ENCODE measurements around the genes NEFH, MTMR3, CASTOR1 and MTFP1.

GRCh38 chr22:29313042-29313834 is 2.3 kb downstream of the RASL10A start:
- RRBS: 44% methylated on average over 6 of the region's 61 CpGs

- RRBS: no CpG with 5 or more reads among the region's 13 CpGs
Measured at GRCh38 chr22:29330728-29331303, 15.3 kb upstream of the RASL10A start.

GRCh38 chr22:29369431-29369857 is 18.9 kb downstream of the AP1B1 start:
- RRBS: no CpG with 5 or more reads among the region's 9 CpGs

- RRBS: 8% methylated on average over 15 of the region's 69 CpGs
Measured at GRCh38 chr22:29479801-29480465, at the start of gene NEFH. NEFH (plus strand) TSS chr22:29480218.

- RRBS: no CpG with 5 or more reads among the region's 1 CpG
Measured at GRCh38 chr22:29618173-29618479, 14.7 kb downstream of the NF2 start.

GRCh38 chr22:29700479-29700941 is 19.3 kb upstream of the CABP7 start:
- RRBS: no CpG with 5 or more reads among the region's 14 CpGs

DNA sequence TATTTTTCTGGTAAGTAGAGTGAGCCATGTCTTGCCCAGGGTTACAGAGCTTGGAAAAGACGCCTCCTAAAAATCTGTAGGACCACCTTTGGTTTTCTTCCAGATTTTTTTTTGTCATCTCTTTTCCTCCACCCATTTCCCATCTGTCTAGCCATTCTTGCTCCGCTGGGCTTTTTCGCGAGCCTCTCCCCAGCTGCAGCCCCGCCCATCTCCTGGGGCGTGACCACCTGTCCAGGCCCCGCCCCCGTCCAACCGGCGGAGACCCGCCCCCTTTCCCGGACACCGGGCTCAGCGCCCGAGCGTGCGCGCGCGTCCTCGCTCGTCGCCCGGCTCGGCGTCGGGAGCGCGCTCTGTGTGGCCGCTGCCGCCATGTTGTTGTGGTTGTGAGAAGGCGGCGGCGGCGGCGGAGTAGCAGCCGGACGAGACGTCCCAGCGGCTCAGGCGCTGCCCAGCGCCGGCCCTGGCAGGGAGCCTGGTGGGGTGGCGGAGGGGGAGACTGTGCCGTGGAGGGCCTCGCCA is at the start of gene MTMR3:
Gene MTMR3 (plus strand): TSS at position 348 of the 519 bp plus-strand sequence.
- RRBS: 1% methylated on average over 10 of the region's 46 CpGs

- RRBS: 95% methylated on average over 4 of the region's 19 CpGs
Measured at GRCh38 chr22:30210292-30210900, 36.2 kb downstream of the LIF start.

GRCh38 chr22:30216455-30217212 is 29.9 kb downstream of the LIF start:
- RRBS: 48% methylated on average over 3 of the region's 12 CpGs

DNA sequence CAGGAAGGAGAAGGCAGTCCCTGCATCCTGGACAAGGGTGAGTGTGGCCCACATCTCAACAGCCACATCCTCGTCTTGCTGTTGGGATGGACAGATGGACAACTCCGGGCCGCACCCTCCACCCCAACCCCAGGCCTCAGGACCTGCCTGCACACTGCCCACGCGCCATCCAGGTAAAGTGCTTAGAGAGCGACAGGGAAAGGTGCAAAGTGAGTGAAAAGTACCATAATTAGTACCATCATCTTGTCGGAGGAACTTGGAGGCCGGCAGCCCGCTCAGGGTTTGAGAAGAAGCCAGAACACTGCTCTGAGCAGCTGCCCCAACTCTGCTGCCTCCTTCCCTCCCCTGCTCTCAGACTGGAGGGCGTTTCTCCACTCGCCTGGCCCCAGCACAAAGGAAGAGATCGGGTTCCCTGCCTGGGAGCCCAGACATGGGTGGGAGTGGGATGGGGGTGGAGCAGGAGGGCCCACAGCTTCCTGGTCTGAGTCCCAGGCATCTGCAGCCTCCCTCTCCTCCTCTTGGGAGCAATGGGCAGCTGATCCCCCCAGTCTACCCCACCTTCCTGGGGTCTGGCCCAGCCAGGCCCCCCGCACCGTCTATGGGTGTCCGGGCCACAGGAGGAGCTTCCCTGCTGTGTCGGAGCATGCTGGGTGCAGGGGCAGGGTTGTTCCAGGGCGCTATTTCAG is 5.0 kb downstream of the LIF start:
- RRBS: 100% methylated on average over 2 of the region's 17 CpGs

DNA sequence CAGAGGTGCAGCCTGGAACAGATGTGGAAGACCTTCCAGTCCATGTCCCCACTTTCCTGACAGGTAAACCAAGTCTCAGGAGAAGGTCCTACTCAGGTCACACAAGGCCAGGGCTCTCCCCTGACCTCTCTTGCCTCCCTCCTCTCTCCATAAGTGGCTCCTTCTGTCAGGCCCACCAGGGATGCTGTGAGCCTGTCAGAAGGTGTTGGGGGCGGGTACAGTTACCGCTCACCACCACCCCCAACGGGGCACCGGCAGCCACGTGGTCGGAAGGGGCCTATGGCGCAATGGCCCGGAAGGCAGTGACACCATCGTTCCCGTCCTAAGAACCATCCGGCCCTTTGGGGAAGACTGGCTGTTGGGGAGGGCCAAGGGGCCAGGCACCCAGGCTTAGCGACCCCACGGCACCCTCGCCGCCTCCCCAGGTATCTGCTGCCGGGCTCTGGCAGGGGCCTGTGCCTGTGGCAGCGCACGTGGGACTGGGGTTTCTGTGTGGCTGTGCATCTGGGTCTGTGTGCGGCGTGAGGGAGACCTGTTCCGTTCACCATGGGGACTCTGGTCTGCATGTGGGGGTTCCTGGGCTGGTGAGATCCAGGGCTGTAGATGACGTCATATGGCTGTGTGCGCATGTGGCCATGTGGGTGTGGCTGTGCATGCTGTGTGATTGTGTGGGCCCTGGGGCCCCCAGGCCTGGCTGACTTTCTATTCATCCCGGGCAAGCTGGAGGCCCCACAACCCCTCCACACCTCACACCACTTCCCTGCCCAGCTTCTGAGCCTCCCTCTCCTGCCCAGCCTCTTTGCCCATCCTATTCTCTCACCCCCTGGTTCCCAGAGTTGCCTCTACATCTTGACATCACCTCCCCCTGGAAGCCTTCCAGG is 734 bp downstream of the OSM start:
- RRBS: 28% methylated on average over 8 of the region's 24 CpGs

DNA sequence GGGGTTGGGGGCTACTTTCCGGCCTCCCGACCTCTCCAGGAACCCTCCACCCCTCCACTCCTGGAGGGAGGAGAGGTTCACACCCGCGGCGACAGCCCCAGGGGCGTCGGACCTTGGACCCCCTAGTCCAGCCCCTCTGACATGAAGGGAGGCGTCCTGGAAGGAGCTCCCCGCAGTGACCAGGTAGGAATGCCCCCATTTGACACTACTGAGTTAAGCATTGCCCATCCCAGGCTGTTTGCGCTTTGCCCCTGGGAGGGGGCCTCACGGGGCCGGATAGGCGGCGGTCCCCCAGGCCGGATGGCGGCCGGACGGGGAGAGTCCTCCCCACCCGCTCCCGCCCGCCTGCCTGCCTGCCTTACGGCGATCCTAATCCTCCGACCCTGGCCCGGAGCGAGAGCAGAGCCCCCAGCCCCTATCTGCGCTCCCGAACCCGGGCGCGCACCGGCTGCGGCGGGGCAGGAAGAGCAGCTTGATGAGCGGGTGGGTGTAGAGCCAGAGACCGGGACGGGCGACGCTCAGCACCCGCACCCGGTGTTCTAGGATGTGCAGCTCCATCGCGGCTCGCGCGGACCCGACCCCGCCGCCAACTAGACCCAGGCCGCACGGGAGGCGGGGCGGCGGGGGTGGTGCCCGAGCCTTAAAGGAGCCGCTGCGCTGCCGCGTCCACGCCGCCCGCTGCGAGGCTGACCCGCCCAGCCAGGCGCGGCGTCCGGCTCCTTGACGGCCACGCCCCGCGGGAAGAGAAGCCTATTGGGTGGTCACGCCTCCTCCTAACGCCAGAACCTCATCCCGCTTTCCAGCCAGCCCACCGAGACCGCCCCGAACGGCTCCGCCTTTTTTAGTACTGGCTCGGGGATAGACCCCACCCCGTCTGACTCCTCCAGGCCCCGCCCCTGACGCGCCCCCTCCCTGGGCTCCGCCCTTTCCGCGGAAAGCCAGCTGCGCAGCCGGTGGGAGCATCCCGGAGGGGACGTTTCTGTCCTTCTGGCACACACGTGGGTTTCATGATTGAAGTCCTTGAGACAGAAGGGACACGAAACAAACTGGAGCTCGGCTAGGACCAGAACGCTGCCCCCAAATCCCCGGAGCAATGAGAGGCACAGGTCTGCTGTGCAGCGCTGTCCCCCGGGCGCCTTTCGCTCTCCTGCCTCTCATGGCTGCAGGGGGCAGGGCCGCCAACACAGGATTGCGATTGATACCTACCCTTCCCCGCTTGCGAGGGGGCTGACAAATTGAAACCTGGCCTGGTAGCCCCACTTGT is at the start of gene CASTOR1:
Gene CASTOR1 (minus strand): TSS at position 566 of the 1,264 bp plus-strand sequence.
- RRBS: 3% methylated on average over 21 of the region's 105 CpGs

- RRBS: no CpG with 5 or more reads among the region's 14 CpGs
Measured at GRCh38 chr22:30290426-30291598, 1.5 kb upstream of the CASTOR1 start.

GRCh38 chr22:30325643-30326115 is 1.1 kb downstream of the TBC1D10A start:
- RRBS: no CpG with 5 or more reads among the region's 10 CpGs

GRCh38 chr22:30344883-30345445 is 11.7 kb downstream of the SF3A1 start:
- RRBS: no CpG with 5 or more reads among the region's 8 CpGs

- RRBS: no CpG with 5 or more reads among the region's 6 CpGs
Measured at GRCh38 chr22:30354170-30354750, 2.4 kb downstream of the SF3A1 start.

GRCh38 chr22:30423529-30424000 is 2.0 kb upstream of the MTFP1 start:
- RRBS: 2% methylated on average over 10 of the region's 32 CpGs

DNA sequence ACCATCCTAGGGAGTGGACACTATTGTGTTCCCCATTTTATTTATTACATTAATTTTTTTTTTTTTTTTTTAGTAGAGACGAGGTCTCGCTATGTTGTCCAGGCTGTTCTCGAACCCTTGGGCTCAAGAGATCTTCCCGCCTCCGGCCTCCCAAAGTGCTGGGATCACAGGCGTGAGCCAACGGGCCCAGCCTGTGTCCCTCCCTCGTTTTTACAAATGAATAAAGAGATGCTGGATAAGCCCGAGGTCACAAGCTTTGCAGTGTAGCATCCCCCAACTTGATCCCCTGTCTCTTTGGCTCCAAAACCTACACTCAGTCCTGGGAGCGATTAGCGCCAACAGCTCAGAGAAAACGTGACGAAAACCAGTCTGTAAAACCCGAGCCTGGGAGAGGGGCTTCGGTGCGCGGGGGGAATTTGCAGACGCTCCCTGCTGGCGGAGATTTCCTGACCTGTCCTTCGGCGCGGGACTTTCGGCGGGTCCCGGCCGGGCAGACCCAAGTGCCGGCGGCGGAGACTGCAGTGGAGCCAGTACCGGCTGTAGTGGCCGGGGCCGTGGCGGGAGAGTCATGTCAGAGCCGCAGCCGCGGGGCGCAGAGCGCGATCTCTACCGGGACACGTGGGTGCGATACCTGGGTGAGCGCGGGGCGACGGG is at the start of gene MTFP1:
Gene MTFP1 (plus strand): TSS at position 457 of the 654 bp plus-strand sequence.
- RRBS: 2% methylated on average over 14 of the region's 46 CpGs

DNA sequence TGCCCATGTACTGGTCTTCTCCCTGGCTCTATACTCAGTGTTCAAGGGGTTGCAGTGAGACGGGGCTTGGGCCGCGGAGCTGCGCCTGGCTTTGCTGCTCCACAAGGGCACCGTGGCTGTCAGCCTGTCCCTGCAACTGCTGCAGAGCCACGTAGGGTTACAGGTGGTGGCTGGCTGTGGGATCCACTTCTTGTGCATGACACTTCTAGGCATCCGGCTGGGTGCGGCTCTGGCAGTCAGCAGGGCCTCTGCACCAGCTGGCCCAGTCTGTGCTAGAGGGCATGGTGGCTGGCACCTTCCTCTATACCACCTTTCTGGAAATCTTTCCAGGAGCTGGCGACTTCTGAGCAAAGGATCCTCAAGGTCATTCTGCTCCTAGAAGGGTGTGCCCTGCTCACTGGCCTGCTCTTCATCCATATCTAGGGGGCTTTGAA is 14.3 kb downstream of the MTFP1 start:
- RRBS: no CpG with 5 or more reads among the region's 9 CpGs

DNA sequence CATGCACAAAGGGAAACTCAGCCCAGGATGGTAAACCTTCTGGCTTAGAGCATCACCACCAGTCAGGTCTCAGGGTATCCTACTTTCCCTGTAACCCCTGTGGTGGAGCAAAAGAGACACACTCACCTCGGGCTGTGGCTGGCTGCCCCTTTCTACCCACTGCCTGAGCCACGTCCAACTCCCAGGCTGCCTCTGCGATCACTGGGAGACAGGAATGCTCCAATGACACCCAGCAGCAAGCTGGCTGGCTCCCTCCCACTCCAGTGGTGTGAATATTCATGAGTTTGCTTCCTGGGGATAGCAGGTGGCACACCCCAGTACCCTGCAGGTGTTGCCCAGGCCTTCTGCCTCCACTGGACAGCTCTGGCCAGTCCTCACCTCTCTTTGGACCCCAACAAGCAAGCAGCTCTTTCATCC is 9.8 kb downstream of the GAL3ST1 start:
- RRBS: no CpG with 5 or more reads among the region's 3 CpGs

All from GM19239 (cell line).